Heart right ventricle (tissue), 2 donors: ENCODE results near the gene CAPN5.

GRCh38 chr11:75240899-75242203 is 777 bp downstream of the TPBGL start:
- PRO-cap, 2 experiments: peak in 2 of 2 experiments; most common plus-strand start chr11:75241907 (in 1); most common minus-strand start chr11:75241685 (in 1)

DNA sequence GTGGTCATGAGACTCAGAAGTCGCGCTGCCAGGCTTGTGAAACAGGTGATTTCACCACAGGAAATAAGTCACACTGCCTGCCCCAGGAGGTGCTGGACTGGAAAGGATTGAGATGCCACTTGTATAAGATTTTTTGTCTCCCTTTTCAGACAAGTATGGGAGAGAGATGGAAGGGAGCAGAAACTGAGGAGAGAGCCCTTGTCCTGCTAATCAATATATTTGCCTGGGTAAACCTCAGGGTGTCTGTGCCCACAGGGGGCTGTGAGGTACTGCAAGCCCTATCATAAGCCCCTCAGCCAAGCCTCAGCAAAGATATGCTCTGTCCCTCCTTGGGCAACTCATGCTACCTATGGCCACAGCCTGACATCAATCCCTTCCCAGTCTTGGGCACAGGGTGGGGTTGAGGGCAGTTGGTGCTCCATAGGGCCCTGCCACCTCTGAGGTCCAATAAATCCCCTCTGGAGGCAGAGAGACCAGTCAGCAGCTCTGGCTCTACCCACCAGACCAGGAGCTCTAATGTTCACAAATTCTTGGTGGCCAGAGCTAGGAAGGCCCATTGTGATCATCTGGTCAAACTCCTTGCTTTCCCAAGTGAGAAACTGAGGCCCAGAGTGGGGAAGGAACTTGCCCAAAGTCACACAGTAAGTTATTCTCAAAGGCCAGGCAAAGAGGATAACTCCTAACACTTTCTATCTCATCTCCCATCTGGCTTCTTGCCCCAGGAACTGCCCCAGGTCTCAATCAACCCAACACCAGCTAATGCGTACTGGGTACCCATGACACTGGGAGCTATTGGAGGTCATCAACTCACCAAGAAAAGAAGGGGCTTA is 23.8 kb downstream of the TPBGL start:
- PRO-cap, 2 experiments: no peak in any of the 2 experiments

DNA sequence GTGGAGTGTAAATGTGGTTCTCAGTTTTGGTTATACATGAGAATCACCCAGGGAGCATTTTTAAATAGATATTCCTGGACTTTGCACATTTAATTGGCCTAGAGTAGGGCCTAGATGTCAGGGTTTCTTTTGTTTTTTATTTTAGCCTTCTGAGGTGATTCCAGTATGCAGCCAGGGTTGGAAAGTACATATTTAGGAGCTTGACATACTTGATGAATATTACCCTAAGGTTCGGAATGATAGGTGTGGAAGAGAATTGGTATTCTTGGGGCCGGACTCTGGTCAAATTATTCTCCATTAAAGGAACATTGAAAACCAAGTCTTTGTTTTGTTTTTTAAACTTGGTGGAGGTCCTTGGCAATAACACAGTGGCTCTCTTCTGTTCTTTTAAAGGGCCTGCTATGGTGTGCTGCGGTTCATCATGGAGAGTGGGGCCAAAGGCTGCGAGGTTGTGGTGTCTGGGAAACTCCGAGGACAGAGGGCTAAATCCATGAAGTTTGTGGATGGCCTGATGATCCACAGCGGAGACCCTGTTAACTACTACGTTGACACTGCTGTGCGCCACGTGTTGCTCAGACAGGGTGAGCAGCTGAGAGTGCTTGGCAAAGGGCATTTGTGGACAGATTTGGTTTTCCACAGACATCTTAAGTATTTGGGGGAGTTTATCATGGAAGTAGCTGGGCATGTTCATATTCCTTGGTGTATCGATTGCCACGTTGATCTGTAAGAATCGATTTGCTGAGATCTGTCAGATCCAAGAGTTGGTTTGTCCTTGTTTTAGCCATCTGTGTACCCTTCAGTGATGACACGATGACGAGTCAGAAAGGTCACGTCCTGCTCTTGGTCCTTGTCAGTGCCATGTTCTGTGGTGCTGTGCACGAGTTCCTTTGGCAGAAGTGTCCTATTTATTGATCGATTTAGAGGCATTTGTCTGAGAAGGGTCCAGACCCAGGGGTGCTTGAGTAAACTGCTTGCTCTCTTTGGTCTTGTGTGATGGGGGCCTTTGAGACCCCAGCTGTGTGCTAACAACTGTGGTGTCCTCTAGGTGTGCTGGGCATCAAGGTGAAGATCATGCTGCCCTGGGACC is 4.7 kb downstream of the RPS3 start:
- PRO-cap, 2 experiments: peak in 1 of 2 experiments; most common plus-strand start position 795 of the sequence (in 1)

DNA sequence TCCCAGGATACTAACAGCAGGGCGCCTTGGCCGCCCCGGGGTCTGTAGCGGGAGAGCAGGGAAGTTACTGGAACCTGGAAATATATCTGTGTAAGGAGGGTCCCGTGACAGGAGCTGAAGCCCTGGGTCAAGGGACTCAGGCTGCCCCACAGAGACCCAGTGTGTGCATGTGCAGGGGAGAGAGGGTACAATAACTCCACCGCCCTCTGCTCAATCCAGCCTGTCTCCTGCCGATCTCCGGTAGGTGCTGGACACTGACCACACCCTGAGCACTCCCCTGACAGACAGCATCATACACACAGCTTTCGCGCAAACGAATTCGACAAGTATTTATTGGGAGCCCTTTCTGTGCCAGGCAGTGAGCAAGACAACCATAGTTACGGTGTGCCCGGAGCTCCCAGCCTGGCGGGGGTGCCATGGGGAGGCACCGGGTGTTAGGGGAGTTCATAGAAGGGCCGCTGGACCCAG is 2.0 kb downstream of the KLHL35 start:
- PRO-cap, 2 experiments: no peak in any of the 2 experiments

GRCh38 chr11:75534290-75535025 is 8.7 kb upstream of the GDPD5 start:
- PRO-cap, 2 experiments: no peak in any of the 2 experiments

DNA sequence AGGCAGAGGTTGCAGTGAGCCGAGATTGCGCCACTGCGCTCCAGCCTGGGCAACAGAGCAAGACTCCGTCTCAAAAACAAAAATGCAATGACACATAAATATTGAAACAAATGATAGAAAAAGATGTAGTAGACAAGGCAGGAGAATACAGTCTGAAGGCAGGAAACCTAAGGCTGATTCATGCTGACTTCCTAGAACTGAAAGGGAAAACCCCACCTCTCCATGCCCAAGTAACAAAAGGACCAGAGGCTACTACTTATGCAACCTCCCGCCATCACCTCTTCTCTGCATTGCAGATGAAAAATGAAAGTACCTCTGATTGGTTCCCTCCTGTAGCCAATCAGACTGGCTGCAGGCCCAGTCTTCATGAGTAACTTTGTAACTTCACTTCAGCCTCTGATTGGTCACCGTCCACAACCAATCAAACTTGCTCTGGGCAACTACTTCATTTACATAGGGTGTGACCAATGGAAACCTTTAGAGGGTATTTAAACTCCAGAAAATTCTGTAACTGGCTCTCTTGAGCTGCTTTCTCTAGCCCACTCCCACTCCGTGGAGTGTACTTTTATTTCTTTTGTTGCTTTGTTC is 5.1 kb upstream of the MAP6 start:
- PRO-cap, 2 experiments: no peak in any of the 2 experiments

DNA sequence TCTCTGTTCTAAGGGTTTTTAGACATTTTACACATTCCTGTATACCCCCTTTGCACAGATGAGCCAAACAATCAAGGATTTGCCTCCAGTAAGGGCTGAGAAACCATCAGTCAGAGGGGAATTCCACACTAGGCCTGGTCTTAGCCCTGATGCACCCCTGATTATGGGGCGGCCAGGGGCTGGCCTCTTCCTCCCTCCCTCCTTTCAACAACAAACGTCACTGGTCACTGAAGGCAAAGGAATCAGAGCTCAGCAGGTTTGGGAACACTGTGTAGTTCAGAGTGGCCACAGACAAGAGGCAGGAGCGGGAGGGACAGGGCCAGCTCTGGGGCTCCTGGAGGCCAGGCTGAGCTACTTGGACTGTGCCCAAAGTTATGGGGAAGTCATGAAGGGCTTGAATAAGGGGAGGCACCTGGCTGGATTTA is 1.5 kb downstream of the MOGAT2 start:
- PRO-cap, 2 experiments: no peak in any of the 2 experiments

DNA sequence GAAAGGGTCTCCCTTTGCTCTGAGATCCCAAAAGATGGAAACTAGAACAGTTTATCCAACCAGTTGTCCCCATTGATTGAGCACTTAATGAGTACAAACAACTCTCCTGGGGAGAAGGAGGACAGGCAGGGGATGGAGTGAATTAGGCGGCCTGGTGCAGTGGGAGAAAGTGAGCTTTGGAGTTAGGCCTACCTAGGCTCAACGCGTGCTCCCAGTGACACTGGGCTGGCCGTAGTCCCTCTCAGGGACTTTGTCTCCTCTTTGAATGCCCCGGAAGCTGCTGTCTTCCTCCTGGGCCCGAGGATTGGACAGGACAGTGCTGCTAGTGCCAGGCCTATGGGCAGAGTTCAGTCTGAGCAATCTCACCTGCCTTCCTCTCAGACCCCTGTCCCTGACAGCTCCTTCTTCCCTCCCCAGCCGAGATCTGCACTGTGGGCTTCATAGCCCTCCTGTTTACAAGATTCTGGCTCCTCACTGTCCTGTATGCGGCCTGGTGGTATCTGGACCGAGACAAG is 2.0 kb downstream of the MOGAT2 start:
- PRO-cap, 2 experiments: no peak in any of the 2 experiments

DNA sequence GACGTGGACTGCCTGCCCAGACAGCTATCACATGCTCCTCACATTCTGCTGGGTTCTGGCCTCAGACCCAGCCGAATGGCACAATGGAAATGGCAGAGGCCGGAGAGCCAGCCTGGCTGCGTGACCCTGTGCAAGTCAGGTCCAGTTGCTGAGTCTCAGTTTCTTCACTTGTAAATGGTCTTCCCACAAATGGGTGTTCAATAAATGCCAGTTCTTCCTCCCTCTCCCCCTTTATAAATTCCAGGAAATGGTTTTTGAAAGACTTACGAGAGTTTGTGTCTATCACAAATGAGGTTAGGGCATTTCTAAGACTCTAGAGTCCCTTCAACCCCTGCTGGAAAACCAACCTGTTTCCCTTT is 17.9 kb downstream of the MOGAT2 start:
- PRO-cap, 2 experiments: no peak in any of the 2 experiments

DNA sequence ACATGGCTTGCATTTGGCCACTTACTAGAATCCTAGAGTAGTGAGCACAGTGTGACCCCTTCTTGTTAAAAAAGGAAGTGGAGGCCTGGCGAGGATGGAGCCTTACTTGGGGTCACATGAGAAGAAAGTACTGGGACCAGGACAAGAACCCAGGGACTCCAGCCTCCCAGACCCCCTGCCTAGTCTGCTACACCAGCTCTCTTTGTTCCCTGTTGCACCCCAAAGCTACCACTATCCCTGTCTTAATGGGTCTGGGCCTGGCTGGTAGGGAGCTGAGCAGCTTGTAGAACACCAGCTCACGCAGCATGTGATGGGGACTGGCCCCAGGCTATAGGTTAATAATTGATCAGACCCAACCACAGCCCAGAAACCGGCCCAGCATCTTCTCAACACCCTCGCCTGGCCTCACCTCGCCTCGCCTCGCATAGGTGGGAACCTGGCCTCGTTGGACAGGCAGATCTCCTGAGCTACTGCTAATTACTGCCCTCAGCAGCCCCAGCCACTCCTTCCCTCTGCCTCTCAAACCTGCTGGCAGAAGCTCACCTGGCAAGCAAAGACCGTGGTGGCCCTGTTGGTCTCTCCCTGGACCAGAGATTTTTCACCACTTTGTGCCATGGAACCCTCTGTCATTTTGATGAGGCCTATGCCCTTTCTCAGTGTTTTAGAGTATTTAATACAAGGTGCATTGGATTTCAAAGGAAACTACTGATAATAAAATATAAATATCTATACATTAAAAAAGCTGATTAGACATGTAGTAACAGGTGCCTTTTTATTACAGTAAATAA is 17.8 kb downstream of the DGAT2 start:
- PRO-cap, 2 experiments: no peak in any of the 2 experiments

- PRO-cap, 2 experiments: peak in 1 of 2 experiments; most common plus-strand start chr11:75813960 (in 1); most common minus-strand start chr11:75813647 (in 1)
Observed at GRCh38 chr11:75813532-75814184, 1.4 kb upstream of the UVRAG start.

DNA sequence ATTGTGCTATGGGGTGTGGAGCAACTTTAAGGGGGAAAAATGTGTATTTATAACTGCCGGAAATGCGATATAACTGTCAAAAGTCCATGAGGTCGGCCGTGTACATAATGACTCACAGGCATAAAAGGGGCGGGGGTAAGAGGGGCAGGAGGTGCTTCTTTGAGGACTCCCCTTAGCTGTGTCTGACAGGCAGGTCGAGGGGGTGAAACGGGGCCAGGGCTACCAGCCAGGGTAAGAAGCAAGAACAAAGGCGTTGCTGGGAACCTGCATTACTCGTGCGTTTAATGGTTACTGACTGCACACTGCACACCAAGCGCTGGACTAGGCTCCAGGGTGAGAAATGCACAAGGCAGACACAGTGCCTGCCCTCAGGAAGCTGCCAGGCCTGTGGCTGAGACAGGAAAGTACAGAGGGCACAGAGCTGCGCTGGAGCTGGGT is 57.1 kb downstream of the WNT11 start:
- PRO-cap, 2 experiments: no peak in any of the 2 experiments

- PRO-cap, 2 experiments: no peak in any of the 2 experiments
Observed at GRCh38 chr11:76153212-76153936, 52.9 kb downstream of the WNT11 start.

DNA sequence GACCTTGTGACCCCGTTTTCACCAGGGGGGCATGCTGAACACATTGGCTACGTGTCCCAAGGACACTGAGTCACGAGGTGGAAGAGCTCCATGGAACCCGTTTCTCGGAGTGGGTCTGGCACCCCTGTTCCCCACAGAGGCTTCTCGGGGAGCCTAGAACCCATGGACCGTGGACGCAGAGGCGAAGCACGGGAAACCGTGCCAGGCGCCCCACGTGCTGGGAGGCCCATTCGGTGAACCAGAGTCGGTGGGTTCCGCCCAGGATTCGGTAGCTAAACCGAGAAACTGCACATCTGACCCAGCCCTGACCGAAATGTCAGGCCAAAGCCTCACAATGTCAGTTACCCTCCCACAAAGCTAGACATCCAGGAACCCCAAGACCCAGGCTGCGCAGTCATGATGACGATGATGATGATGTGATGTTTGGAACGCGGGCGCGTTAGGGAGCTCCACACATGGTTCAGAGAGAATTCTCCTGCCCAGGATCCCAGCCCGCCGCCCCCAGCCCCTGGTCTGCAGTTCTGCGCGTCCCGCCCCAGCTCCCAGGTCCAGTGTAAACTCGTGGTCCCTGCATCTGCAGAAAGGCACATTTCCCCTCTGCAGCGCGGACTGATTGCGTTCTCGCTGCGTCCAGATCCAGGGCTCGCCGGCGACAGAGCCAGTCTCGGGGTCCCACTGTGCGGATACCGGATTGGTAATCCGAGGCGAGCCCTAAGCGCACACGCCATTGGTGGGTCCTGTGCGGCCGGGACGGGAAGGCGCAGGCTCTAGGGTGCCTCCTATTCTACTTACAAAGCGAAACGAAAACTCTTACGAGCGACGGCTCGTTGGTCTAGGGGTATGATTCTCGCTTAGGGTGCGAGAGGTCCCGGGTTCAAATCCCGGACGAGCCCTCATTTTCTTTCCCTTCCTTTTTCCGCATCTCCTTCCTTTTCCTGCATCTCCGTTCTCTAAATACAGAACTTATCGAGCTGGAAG is 28.7 kb upstream of the WNT11 start:
- PRO-cap, 2 experiments: peak in 2 of 2 experiments; most common plus-strand start position 815 of the sequence (in 2); most common minus-strand start position 314 of the sequence (in 1)

- PRO-cap, 2 experiments: no peak in any of the 2 experiments
Observed at GRCh38 chr11:76391951-76392317, 10.8 kb downstream of the GVQW3 start.

DNA sequence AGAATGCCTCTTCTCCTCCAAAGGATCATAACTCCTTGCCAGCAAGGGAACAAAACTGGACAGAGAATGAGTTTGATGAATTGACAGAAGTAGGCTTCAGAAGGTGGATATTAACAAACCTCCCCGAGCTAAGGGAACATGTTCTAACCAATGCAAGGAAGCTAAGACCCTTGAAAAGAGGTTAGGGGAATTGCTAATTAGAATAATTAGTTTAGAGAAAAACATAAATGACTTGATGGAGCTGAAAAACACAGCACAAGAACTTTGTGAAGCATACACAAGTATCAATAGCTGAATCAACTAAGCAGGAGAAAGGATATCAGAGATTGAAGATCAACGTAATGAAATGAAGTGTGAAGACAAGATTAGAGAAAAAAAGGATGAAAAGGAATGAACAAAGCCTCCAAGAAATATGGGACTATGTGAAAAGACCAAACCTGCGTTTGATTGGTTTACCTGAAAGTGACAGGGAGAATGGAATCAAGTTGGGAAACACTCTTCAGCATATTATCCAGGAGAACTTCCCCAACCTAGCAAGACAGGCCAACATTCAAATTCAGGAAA is 37.6 kb downstream of the EMSY start:
- PRO-cap, 2 experiments: no peak in any of the 2 experiments

GRCh38 chr11:76660752-76661348 is 9.7 kb downstream of the LRRC32 start:
- PRO-cap, 2 experiments: no peak in any of the 2 experiments

- PRO-cap, 2 experiments: peak in 2 of 2 experiments; most common minus-strand start chr11:76783849 (in 1)
Observed at GRCh38 chr11:76783620-76784057, 483 bp downstream of the TSKU start.

- PRO-cap, 2 experiments: no peak in any of the 2 experiments
Observed at GRCh38 chr11:76799048-76799666, 16.0 kb downstream of the TSKU start.

DNA sequence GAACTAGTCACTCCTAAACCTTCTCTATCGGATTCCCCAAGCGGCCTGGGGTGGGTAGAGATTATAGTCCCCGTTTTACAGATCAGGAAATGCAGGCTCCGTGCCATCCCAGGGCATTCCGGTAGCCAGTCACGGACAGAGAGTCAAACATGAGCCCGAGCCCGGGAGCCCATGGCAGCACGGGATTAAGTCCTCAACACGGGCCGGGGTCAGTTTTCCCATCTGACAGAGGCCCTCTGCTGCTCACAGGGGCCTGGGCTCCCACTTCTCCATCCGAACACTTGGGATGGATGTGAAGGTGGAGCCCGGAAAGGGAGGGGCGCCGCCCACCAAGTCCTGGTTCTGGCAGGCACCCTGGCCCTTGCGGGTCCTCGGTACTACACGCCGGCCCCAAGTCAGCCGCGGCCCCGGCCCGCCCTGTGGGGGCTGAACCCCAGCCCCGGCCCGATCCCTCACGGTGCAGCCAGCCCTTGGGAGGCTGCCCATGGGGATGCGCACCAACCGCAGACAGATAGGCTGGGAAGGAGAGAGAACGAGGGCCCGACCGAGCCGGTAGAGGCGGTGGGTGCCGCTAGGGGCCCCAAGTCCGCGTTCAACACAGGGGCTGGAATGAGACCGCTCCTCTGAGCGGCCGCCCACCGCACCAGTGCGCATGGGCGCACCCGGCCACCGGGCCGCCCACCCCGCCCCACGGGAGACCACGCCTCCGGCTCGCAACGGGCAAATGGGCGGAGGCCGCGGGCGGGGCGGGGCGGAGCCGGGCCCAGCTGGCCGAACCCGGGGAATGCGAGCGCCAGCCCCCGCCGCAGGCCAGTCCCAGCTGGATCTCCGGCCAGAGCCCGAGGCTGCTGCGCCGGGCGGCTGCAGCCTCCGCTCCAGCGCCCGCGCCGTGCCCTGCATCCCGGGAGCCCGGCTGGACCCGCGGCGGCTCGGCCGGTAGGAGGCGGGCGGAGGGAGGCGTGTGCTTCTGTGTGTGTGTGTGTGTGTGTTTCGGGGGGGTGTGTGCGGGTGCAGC is at the start of gene CAPN5:
CAPN5 (plus strand) TSS at position 813 of the 1,015 bp plus-strand sequence.
- PRO-cap, 2 experiments: peak in 2 of 2 experiments; most common plus-strand start position 813 of the sequence (in 2); most common minus-strand start position 648 of the sequence (in 2)